SJCRH30 (cell line): ENCODE measurements around the genes FKBP8 and COPE.

- RAMPAGE, long total RNA, result no peak
Observed at GRCh38 chr19:18435211-18435937, 2.6 kb downstream of the ISYNA1 start.

GRCh38 chr19:18469188-18469628 lies 31.3 kb upstream of the ISYNA1 start:
- RAMPAGE, long total RNA, result no peak

DNA sequence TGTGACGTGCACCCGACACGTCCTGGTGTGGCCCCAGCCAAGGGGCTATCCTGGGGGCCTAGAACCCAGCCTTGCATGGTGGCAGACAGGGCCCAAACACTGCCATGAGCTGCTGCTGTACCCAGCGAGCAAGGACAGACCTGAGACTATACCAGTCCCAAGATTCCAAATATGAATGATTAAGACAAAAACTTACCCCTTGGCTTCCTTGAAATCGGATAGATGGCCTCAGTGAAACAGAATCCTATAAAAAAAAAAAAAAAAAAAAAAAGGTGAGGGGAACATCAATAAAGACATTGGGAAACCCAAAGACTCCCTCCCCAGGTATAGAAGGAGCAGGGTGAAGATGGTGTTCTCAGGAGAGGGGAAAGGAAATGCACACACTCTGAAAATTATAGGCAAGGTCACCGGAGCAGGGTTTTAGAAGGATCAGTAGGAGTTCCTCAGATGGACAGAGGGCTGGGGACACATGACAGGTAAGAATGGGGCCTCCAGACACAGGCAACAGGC lies 34.8 kb upstream of the ISYNA1 start:
- RAMPAGE, long total RNA, result no peak

DNA sequence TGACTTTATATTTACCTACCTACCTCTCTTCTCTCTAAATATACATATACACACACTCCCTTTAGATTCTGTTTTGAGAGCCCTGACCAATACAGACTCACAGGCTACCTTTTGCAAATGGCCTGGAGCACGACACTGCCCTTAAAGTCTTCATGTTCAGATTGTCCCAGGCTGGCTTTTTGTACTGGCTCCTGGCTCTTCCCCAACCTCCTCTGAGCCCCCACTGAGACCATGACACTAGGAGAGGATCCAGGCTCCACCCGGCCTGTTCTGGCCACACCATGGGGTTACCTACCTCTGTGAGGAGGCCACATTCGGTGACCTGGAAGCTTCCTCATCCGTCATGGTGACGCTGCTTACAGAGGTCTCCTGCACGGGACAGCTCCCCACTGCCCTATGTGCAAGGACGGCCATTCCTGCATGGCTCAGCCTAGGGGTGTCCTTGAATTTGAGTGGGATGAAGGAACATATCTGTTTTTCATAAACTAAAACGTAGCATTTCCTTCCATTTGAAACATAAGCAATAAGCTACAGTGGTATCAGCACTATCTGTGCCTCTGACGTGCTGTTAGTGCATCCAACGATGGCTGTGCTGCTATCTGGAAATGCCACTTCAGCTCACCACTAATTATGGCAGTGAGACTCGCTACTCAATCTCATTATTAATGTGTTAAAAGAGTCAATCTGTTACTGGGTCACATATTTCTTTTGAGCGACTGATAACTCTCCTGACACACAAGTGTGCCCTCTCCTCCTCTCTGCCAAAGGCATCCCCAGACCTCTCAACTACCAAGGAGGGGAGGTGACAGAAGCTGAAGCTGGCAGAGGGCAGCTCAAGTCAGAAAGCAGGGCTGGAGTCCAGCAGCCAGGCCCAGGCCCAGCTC lies 29.7 kb downstream of the ELL start:
- RAMPAGE, long total RNA, result no peak

GRCh38 chr19:18493295-18493888 lies 28.5 kb downstream of the ELL start:
- RAMPAGE, long total RNA, result no peak

GRCh38 chr19:18493889-18494657 lies 27.8 kb downstream of the ELL start:
- RAMPAGE, long total RNA, result no peak

DNA sequence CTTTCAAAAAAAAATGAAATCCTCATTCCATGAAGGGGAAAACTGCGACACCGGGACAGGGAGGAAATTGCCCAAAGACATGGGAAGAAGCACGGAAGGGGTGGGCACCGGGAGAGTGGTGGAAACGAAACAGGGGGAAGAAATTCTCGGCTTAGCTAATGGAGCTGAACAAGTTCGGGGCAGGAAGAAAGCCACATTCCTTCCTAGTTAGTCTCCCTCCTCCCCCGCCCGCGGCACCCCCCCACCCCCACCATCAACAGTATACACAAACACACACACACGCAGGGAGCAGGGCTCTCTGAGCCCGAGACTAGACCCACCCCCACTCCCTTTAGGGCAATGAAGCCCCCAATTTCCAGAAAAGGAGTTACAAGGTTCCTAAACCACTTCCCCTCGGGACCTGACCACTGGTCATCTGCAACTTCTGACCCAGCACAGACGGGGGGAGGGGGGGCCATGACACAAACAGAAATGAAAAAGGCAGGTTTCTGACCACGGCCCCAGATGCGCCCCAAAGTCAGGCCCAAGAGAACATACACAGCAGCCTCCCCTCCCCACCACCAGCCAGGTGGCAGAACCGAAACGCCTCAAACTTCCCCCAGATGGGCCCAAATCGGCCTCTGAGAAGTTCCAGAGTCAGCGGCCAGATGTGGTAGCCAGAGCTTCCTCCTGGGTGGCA lies 1.3 kb downstream of the ELL start:
- RAMPAGE, long total RNA, result no peak

DNA sequence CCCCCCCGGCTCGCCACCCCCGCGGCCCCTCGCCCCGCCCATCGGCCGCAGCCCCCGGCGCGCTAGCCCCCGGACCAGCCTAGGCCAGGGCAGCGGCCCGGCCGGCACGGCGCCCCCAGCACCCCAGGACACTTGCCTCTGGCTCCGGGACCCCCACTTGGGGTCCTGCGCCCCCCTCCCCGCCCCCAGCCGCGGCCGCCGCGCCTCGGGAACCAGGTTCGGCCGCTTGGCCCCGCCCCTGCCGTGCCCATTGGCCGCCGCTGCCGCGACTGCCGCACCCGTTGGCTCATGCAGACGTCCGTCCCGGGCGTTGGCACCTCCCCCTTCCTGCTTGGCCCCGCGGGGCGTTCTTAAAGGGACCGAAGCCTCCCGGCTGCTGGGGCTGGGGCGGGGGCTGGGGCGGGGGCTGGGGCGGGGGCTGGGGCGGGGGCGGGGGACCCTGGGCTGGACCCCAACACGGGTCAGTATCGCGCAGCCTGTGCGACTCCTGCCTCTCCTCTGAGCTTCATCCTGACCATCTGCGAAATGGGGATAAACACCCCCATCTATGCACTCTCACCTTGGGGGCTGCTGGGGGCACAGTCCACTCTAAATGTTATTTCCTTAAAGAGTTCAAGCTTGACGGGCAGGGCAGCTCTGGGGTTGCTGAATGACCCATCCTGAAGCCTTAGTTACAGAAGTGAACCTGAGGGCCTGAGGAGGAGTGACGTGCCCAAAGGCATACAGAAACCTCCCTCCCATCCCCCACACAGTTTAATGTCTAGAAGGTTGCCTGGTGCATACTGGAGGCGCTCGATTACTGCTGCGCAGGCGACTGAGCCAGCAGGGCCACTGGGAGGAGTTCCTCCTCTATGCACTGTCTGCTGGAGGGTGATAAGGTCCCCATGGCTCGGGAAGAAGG lies at the start of gene FKBP8:
Gene FKBP8, minus strand, starts transcription at position 224 of the 901 bp plus-strand sequence.
- RAMPAGE, long total RNA, result start-site peak on the minus strand centred at position 199 of the sequence, 55 bp wide, 533 and 45 reads in 2 replicates

- RAMPAGE, long total RNA, result no peak
Observed at GRCh38 chr19:18645097-18645730, 8.4 kb downstream of the KLHL26 start.

DNA sequence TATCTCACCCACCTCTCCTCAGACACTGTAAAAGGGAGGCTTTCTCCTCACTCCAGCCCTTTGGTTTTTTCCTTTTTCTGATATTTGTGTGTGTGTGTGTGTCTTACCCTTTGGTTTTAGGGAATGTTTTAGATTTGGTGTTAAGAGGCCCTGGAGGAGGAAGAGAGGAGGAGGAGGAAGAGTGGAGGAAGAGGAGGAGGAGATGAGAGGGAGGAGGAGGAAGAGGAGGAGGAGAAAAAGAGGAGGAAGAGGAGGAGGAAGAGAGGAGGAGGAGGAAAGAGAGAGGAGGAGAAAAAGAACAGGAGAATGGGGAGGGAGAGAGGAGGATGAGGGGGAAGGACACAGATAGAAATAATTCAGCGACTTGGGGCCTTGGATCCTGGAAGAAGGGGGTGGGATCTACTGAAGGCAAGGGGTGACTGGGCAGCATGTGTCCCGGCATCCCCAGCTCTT lies 10.6 kb downstream of the KLHL26 start:
- RAMPAGE, long total RNA, result no peak

- RAMPAGE, long total RNA, result no peak
Observed at GRCh38 chr19:18650424-18651183, 13.8 kb downstream of the KLHL26 start.

DNA sequence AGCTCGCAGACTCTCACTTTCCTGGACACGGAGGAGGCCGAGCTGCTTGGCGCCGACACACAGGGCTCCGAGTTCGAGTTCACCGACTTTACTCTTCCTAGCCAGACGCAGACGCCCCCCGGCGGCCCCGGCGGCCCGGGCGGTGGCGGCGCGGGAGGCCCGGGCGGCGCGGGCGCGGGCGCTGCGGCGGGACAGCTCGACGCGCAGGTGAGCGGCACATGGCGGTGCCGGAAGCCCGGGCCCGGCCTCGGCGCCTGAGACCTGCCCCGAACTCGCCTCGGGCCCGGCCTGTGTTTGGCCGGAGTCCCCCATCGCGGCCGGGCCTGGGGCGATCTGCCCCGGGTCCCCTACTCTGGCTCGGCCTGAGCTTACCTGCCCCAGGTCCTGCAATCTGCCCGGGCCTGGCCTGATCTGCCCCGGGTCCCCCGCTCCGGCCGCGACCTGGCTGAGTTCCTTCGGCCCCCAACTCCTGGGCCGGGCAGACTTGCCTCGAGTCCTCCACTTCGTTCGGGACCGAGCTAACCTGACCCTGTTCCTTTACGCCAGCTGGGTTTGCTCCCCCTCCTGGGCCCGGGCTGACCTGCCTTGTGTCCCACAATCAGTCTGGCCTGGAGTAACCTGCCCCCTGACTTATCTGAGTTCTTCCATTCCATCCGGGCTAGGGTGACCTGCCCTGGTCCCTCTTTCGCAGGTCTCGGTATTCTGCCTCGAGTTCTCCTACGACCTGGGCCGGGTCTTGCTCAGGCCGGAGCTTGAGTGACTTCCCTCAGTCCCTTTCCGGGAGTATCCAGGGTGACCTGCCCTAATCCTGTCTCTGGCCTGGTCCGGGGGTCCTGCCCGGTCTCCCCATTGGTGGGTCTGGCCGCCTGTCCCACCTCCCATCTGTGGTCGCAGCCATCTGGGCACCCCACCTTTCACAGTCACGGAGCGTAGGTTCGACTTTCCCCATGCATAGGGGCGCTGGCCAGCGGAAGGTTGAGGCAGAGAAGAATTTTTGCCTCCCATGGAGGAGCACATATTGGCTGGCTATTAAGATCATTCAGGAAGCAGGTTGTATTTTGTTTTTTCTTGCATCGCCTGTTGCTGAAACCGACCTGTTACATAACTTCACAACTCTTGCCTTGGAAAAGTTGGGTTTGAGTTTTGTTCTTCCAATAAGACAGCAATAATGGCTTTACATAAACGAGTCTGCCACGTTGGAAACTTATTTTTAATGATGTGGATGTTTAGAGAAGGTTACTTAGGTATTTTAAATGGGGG lies 905 bp downstream of the UPF1 start:
- RAMPAGE, long total RNA, result no peak

GRCh38 chr19:18853901-18854371 lies 22.2 kb downstream of the UPF1 start:
- RAMPAGE, long total RNA, result no peak

DNA sequence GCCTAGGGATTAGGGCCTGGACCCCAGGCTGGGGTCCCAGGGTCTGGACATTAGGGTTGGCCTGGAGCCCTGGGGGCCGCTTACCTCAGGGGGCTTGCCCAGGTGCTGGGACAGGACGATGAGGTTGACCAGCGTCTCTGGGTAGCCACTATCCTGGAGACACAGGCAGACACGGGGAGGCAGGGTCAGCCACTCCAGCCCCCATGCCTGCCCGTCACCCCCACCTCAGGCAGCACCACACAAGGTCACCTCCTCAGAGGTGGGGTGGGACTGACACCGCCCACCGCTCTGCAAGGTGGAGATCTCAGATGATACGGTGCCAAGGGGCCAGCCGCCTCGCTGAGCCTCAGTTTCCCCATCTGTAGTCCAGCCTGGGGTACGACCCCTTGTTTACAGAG lies 4.3 kb upstream of the CERS1 start:
- RAMPAGE, long total RNA, result no peak

DNA sequence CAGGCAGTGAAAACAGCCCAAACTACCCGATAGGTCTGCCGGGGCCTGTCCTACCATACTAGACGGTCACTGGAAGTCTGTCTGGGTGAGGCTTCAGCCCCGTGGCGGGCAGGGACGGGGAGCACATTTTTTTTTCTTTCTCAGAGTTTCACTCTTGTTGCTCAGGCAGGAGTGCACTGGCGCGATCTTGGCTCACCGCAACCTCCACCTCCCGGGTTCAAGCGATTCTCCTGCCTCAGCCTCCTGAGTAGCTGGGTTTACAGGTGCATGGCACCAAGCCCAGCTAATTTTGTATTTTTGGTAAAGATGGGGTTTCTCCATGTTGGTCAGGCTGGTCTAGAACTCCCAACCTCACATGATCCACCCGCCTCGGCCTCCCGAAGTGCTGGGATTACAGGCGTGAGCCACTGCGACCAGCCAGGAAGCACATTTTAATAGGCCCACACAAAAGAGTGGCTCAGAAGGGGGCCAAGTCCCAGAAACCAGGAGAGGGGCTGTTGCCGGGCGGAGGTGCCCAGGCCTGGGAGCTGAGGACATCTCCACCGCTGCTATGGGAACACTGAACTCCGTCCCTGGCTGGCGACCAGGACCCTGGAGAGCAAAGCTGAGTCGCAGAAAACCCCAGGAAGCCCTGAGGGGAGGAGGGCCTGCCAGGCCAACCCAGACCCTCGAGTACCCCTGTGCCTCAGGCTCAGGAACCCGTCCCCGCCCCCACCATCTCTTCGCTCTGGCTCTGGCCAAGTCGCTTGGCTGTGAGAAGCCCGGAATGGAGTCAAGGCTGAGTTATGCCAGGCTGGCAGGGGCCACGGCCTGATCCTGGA lies 8.1 kb upstream of the CERS1 start:
- RAMPAGE, long total RNA, result no peak

DNA sequence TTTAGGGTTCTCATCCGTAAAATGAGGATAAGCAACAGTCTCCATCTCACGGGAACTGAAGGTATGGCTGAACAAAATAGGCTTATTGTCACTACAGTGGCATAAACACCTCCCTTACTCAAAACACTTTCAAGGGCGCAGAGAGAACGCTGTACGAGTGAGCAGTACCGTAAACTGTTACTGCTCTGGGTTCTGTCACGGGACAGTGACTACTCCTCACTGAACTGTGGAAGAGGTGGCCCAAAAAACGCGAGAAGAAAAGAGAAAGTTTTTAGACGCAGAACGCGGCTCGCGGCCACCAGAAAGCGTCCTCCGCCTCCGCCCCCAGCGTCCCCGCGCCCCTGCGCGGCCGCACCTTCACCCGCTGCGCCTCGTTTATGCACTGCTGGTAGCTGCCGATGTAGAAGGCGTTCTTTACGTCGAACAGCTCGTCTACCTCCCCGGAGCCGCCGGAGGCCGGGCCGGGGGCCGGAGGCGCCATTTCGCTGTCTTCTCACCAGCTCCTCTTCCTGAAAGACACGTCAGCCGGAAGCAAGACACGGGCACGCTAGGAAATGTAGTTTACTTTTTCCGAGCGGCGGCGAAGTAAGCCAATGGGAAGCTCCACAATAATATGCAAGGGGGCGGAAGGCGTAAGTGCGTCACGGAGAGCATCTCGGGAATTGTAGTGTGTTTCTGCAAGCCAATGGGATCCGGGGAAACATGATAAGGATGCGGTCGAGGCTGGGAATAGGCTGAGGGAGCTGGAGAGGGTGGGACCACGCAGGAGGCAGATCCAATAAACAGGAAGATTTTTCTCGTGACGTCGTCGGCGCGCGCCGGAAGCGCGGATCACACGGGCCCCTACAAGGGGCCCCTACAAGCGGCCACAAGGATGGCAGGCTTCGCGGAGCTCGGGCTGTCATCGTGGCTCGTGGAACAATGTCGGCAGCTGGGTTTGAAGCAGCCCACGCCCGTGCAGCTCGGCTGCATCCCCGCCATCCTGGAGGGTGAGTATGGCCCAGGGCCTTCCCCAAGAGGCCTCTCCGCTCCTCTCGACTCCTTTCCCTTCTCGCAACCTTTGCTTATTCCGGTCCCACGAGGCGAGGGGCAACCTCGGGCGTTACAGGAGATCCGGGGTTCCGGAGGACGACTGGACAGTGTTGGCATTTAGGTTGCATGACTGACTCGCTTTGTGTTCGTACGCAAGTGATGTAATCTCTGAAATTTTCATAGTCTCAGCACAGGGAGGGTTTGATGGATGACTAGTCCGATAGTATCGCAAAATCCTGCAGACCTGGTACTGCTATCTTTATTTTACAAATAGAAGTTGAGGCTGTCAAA lies at the start of gene COPE:
Gene COPE, minus strand, starts transcription at position 520 of the 1,323 bp plus-strand sequence.
- RAMPAGE, long total RNA, result start-site peak on the minus strand centred at position 497 of the sequence, 22 bp wide, 202 and 25 reads in 2 replicates

- RAMPAGE, long total RNA, result no peak
Observed at GRCh38 chr19:19024994-19026277, 7.9 kb downstream of the SUGP2 start.

DNA sequence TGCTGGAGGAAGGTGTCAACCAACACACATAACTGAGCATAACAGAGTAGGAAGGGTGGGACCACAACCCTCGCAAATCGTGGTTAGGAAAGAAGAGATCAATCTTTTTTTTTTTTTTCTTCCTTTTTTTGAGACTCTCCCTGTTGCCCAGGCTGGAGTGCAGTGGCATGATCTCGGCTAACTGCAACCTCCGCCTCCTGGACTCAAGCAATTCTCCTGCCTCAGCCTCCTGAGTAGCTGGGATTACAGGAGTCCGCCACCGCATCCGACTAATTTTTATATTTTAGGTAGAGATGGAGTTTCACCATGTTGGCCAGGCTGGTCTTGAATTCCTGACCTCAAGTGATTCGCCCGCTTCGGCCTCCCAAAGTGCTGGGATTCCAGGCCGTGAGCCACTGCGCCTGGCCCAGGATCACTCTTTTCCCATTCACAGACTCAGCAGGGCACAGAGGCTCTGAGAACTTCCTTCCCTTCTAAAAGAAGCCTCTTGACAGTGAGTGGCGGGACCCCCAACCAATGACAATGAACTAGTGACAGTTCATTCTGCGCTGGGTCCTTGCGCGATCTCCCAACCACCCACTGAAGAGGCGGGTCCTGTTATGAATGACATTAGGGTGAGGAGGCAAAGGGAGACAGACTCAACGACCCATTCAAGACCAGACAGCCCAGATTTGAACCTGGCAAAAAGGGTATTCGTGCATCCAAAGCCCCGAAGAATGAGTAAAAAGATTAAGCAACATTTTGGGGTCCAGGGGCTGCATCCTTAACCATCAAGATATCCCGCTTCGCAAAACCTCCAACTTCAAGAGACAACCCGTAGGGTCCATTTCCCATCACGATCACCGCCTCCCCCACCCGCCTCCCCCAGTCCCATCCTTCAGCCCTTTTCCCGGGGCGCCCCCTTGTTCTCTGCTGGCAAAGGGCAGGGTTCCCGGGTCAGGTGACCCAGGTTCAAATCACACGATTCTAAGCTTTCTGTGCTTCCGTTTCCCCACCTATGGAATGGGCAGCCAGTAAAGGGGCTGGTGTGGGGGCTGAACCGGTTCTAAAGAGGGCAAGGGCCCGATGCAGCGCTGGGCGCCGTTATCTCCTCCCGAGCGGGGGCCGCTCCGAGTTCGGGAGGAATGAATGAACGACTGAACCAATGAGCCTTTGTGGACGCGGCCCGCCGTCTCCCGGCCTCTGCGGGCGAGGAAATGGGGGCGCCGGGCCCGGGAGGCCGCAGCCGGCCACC lies 847 bp downstream of the SUGP2 start:
- RAMPAGE, long total RNA, result no peak

- RAMPAGE, long total RNA, result no peak
Observed at GRCh38 chr19:19053397-19054632, 10.0 kb upstream of the SLC25A42 start.

DNA sequence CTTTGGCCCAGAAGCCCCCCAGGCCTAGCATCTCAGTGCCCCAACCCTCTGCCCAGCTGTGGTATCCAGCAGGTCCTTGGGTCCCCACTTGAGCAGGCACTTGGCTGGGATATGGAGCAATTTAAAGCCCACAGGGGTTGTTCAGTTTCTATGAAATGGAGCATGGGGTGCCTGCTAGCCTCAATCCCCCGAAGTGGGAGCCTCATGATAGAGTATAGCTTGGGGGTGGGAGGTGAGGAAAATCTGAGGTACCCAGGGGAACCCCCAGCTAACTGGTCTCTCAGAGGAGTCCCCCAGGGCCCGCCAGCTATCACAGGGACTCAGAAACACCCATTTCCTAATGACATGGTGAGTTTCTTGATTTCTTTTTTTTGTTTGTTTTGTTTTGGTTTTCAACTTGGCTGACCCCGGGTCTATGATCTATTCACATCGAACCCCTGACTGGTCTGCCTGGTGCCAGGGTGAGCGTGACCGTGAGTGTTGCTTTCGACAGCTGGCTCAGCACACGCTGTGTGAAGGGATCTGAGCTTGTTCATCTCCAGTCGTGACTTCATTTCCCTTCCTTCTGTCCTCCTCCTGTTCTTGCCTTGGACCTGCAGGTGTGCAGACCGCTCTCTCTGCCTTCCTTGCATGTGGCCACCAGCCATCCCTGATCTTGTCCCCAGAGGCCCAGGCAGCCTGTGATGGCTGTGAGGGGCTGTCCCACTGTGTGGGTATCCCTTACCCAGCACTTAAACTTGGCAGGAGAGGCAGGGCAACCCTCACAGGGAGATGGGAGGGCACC lies 26.4 kb downstream of the TMEM161A start:
- RAMPAGE, long total RNA, result no peak